Mesenchymal stem cell of Wharton's jelly (primary cell): ENCODE measurements around a stretch of chr3.

- CAGE, long polyA plus RNA: no peak
Observed at GRCh38 chr3:170152671-170153104, 28.8 kb downstream of the PHC3 start.

GRCh38 chr3:170362149-170362647, 4.7 kb downstream of the SKIL start:
- CAGE, long polyA plus RNA: no peak

DNA sequence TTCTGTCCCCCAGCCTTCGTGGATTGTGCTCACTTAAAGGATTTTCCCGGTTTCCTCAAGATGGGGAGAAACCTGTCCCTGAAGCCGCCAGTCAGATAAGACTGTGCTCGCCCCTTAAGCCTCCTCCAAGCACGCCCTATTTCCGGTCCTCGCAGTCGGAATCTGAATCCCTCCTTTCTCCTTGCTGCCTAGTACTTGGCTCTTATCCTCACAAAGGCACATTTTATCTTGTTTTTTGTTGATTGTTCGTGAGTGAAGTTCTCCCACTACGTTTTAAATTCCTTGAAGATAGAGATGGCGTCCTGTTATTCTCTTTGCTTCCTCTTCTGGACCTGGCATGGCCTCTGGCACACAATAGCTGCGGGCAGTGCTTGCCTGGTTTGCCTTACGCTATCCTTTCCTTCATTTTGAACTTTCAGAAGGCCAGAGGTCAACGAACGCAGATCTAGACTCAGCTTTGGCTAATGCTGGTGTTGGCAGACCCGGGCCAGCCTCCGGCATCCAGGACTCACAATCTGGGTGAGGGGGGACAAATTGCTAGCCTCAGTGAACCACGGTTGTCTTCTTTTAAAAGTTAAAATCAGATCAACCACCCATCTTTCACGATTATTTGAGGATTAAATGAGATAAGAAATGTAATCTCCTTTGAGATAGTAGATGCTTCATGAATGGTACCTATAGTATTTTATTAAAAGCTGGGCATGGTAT, 1.8 kb downstream of the CLDN11 start:
- CAGE, long polyA plus RNA: no peak

DNA sequence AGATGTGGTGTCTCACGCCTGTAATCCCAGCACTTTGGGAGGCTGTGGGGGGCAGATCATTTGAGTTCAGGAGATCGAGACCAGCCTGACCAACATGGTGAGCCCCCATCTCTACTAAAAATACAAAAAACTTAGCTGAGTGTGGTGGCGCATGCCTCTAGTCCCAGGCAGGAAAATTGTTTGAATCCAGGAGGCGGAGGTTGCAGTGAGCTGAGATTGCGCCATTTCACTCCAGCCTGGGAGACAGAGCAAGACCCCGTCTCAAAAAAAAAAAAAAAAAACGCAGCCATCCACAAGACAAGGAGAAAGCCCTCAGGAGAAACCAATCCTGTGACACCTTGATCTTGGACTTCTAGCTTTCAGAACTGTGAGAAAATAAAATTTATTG, 40.1 kb upstream of the SLC7A14 start:
- CAGE, long polyA plus RNA: no peak

DNA sequence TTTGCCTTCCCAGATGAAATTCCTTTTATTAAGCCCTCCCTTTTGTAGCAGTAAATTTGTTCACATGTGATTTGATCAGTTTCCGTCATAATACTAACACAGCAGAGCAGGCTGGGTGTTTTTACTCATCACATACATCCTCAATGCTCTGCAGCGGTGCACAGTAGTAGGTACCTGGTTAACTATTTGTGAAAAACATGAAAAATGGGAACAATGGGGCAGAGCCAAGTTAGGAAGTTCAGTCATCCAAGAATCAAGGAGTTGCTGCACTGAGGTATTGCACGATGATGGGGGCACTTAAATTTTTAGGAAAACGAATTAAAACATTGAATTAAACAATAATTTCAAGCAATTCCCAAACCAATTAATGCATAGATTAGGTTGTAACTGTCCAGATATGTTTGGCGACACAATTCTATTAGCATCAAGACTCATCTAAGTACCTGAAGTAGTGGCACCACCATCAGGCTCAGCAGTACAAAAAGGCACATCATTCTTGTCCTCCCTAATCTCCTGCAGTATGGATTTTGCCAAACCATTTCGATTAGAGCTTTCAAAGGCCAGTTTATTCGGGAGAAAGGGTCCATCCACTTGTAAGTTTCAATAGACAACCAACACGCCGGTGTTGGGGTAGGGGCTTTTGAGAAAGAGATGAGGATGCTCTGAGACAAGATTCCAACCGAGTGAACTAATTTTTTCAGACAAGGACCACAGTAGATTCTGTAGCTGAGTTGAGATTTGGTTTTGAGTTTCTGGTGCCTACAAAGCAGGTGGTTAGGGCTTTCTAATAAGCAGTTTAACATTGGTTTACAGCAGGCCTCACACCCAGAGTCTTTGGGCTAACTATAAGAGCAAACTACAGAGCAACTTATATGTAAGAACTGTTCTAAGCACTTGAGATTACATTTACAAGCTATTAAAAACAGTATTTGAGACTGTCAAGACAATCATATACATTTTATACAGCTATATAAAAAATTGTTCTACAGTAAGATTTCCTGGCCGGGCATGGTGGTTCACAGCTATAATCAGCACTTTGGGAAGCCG, 4.8 kb downstream of the RPL22L1 start:
- CAGE, long polyA plus RNA: no peak

DNA sequence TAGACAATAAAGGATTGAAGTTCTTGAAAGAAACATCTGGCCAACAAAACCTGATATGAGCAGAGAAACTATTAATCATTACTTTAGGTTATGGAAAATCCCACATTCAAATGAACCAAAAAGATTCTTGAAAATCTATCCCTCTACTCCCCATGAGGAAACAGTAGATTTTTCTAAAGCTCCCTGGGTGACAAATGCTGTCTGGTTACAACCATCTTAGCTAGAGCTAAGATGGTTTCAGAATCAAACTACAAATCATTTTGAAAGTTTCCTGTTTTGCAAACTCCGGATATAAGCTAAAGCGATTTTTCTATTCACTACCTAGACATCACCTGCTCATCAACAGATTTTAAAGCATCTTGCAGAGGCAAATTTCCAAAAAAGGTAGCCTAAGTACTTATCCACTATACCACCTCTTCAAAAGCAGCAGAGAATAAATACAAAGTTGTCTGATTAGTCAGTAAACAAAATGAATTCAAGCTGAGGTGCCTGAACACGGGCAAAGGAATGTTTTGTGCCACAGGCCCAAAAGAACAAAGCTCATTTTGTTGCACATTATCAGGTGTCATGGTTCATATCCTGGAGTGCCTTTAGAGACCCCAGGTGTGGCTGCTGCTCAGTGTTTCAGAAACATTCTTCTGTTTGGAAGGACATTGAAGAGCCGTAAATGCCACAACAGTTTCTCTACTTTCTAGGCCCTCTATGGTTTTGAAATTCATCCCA, 204.9 kb downstream of the TNIK start:
- CAGE, long polyA plus RNA: no peak

GRCh38 chr3:171429475-171430293, 30.5 kb downstream of the TNIK start:
- CAGE, long polyA plus RNA: no peak

DNA sequence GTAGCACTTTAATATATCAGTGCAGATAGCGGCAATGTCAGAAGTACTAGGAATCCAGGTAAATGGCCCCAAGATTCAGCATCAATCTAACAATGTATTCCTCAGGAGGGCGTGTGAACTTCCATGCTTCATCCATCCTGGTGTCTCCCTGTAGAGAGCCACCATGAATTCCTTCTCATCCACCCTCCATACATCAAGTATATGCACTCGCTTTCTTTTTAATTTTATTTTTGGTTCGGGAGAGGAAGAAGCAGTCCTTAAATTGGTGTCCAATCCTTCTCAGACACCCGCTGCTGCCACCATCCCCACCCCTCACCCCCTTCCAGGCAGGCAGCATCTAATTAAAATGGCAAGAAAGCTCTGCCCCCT, 1.6 kb downstream of the TNIK start:
- CAGE, long polyA plus RNA: no peak

DNA sequence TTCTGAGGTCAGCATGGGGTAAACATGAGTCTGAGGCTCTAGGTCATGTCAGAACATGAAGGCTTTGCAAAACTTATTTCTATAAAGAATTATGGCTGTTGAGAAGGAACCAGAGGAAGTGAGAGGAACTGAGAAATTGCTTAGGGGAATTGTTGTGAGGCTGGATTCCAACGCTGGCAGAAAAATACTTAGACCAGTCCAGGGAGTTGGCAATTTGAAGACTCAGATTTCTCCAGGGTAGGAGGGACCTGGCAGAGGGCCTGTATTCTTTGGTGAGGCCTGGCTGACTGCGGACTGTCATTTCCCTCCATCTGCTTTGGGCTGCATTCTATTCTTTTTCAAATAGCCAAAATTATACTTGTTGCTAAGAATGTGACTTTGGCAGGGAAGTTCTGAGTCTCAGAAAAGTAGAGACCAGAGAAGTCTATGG, 155.4 kb downstream of the PLD1 start:
- CAGE, long polyA plus RNA: no peak

DNA sequence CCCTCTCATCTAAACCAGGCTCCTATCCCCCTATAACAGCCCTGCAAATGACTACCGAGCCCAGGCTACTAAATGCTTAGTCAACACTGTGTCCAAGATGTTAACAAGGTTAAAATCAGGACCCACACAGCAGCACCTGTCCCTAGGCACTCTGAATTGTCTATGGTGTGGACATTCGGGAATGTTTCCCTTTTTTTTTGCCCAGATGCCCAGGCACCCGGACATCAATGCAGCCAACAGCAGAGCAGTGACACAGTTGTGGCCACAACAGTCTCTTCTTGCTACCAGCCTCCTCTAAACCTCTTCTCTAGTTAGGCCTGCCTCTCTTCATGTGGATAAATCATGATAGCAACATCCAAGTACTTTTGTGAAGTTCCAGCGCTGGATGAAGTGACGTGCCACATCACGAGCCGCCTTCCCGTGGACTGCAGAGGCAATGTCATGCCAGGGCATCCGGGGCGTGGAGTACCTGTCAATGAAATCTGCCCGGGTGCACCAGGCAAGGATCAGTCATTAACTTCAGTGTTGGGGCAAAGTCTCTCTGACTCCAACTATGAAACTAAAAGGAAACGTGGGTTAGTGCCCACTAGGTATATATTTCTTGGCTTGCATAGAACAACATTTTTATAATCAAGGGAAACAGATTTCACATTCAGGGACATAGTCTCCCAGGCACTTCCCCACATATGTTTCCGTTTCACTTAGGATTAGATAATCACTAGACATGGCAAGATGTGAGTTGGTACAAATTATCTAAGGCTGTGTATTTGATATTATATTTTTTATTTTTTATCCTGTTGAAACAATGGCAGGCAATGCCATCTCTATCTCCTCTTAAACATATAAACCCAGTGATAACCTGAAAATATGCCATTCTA, 133.7 kb downstream of the PLD1 start:
- CAGE, long polyA plus RNA: no peak

GRCh38 chr3:171683900-171684765, 126.2 kb downstream of the PLD1 start:
- CAGE, long polyA plus RNA: no peak

DNA sequence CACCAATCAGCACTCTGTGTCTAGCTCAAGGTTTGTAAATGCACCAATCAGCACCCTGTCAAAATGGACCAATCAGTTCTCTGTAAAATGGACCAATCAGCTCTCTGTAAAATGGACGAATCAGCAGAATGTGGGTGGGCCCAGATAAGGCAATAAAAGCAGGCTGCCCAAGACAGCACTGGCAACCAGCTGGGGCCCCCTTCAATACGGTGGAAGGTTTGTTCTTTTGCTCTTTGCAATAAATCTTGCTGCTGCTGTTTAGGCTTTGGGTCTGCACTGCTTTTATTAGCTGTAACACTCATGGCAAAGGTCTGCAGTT, 63.6 kb downstream of the PLD1 start:
- CAGE, long polyA plus RNA: no peak

- CAGE, long polyA plus RNA: no peak
Observed at GRCh38 chr3:171765038-171765746, 45.1 kb downstream of the PLD1 start.

DNA sequence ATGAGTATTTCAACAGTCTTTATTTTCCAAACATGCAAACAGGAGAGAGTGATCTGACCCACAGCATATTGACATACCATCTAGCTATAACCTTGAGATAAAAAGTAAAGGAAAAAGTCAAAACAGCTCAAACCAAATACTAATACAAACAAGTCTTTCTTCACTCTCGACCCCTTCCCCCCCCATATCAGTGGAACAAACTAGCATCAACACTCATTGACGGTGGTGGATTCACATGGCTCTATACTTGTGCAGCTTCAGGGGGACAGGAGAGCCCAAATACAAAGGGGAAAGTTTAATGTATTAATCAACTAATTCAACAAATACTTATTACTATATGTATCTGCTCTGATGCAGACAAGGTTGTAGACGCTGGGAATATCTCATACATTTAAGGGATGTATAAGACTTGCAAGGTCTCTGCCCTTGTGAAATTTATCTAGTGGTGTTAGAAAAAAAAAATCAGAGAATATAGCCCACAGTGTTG, 1.8 kb upstream of the TMEM212 start:
- CAGE, long polyA plus RNA: no peak

DNA sequence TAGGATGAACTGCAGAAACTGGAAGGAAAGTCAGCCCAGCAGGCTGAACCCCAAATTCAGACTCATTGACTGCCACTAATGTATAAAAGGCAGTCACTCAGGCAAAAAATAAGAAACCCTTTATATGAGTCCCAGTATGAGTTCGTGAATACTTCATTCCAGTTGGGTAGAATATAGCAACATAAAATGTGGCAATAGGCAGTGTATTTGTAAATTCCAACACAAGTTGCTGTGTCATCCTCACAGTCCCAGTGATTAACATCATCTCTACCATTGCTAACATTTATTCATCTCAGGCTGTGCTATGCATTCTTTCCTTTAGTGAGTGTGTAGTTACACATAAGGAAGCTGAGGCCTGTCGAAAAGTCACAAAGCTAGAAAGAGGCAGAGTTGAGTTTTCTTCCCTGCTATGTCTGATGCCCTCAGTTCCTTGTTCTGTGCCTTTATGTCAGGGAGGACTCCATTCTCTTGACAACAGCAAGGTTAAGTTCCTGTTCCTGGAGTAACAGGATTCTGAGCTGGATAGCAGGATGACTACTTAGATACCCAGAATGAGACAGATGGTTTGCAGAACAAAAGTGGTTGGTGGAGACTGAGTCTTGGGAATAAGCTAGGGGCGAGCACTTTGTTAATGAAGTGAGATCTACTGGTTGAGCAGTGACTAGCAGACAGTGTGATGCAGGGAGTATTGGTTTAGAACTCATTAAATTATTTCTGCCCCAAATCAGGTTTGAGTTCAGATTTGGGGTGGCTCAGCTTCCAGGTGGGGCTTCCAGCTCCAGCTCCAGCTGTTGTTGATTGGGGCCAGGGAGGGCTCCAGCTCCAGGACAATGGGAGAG, 96.5 kb downstream of the FNDC3B start:
- CAGE, long polyA plus RNA: no peak

DNA sequence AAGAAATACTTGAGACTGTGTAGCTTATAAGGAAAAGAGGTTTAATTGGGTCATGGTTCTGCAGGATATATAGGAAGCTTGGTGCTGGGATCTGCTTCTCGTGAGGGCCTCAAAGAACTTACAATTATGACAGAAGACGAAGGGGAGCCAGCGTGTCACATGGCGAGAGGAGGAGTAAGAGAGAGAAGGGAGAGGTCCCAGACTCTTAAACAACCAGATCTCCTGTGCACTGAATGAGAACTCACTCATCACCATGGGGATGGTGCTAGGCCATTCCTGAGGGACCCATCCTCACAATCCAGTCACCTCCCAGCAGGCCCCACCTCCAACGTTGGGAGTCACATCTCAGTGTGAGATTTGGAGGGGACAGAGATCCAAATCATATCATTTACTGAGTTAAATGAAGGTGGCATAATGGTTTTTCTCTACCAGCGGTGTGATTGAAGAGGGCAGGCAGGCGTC, 104.7 kb downstream of the FNDC3B start:
- CAGE, long polyA plus RNA: no peak

- CAGE, long polyA plus RNA: no peak
Observed at GRCh38 chr3:172162800-172163345, 123.5 kb downstream of the FNDC3B start.

- CAGE, long polyA plus RNA: no peak
Observed at GRCh38 chr3:172179427-172180645, 140.5 kb downstream of the FNDC3B start.

DNA sequence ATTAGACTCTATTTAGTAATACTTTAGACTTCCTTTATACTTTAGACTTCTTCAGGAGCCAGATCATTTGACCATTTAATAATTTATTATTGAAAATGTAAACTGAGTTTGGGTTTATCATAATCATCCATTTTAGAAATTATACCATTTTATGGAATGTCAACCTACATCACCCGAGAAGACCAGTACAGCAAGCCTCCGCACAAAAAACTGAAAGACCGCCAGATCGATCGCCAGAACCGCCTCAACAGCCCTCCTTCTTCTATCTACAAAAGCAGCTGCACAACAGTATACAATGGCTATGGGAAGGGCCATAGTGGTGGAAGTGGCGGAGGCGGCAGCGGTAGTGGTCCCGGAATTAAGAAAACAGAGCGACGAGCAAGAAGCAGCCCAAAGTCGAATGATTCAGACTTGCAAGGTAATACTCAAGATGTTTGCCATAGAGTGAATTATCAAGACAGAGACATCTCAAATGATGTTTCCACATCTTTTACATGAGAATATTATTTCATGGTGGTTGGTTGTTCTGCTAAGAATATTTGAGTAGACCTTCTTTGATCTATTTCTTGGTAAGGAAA, 197.0 kb downstream of the GHSR start:
- CAGE, long polyA plus RNA: no peak

DNA sequence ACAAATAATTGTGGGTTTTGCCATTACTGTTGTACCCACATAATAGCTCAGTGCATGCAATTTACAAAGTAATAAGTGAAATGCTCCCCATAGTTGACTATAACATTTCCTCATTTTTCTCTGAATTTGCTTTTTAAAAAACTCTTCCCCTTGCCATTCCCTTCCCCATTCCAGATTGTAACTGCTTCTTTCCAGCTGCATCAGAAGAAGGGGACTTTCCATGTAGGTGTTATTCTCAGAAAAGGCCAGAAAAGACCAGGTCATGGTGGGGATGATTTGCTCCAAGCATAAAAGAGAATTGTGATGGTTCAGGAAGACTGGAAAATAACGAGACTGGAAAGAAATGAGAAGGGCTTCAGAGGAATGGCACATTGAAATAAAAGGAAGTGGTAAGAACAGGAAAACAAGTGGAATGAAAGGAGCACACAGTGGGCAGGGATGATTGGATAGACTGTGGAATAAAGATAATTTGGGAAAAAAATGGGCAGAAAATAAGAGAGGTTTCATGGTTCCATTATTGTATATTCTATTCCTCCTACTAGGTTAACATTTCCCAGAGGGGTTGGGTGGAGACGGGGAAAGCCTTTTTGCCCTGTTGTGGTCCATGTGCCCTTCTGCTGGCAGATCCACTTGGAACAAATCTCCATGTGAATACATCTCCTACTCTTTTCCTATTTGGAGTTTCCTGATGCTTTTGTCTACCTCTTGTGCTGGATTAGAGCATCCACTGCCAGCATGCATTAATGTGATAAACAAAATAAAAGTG, 186.4 kb downstream of the GHSR start:
- CAGE, long polyA plus RNA: no peak